Cardiac ventricle fibroblast (primary cell): ENCODE data around the gene IKBIP.

- RAMPAGE, long total RNA, result no peak
These were observed 16.8 kb downstream of the FGD6 start for GRCh38 chr12:95200320-95201112.

DNA sequence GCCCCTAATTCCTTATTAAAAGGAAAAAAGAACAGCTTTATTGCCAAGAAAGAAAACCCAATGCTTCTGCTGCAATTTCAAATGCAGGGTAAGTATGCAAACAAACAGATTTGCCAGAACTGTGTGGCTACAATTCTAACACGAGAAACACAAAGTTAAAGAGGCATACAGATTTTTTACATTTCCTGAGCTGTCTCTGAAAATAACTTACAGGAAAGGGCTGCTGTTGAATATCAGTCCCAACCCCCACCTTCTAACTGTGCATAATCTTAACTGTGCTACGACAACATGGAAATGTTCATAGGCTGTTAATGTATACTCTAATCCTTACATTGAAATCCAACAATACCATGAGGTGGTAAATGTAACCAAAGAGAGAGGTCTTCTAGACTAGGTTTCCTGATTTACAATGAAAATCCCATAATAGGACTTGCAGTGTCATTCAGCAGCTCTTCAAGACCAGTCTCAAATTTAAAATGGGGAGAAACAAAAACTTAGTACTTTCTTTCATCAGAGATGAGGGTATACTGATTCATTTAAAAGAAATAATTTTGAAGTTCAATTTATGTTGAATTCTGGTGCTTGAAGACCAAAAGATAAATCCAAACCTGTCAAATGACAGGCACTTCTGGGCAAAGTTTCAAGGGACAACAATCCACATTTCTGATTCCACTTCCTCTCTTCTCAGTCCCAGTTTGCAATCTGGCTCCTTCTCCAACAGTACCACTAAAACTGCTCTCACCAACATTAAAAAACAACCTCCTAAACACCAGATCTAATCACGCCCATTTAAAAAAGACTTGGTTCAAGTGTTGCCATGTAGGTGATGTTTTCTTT, 14.4 kb downstream of the FGD6 start:
- RAMPAGE, long total RNA, result no peak

DNA sequence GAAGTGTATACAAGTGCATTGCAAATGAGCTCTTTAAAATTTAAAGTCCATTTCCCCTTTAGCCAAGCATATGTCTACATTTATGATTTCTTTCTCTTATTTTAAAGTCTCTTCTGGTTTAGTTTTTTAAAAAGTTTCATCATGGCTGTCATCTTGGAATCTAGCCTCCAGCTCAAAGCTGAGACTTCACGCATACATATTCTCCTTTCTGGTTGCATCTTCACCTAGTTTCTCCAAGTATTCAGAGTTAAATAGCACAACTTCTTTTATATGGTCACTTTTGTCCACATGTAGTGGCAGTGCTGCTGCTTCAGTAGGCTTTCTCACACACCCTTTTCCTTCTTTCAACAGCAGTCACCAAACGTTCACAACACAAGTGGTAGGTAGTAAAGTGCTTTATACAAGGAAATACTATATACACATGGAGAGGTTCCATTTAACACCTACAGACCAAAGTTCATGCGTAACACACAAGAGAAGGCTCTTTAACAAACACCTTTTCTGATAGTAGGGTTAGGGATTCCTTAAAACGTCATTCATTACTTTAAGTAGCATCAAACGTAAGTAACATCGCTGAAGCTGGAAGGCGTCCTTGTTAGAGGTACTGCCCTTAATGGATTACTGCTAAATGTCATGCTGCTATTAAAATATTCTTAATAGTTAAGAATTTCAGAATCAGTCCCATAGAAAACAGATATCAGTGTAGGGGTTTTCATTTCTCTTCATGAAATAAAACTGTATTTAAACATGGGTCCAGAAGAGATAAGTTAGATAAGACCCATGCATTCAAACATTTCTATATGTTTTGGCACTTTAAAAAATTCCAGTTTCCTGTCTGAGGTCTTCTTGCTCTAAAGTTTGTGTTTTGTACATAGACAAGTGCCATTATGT, 107.1 kb upstream of the USP44 start:
- RAMPAGE, long total RNA, result no peak

DNA sequence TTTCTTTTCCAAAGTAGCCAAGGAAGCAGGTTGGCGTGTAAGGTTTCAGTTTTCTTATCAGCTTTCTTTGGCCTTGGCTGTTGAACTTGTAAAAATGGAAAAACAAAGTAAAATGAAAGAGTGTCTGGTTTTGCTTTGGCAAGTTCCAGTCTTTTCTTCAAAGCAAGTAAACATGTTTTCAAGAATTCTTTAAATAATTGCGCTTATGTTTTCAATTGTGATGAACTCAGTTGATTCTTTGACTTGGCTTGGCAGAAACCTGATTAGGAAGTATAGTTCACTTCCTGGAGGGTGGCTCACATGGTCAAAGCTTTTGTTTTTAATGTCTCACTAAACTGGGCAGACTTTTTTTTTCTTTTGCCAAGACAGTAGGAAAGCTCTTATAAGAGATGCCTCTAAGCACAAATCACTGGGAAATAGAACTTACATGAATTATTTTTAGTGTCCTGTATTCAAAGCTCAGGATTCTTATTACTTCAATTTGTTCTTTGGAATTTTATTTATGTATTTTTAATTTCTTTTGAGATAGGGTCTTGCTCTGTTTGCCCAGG, 112.3 kb upstream of the USP44 start:
- RAMPAGE, long total RNA, result no peak

DNA sequence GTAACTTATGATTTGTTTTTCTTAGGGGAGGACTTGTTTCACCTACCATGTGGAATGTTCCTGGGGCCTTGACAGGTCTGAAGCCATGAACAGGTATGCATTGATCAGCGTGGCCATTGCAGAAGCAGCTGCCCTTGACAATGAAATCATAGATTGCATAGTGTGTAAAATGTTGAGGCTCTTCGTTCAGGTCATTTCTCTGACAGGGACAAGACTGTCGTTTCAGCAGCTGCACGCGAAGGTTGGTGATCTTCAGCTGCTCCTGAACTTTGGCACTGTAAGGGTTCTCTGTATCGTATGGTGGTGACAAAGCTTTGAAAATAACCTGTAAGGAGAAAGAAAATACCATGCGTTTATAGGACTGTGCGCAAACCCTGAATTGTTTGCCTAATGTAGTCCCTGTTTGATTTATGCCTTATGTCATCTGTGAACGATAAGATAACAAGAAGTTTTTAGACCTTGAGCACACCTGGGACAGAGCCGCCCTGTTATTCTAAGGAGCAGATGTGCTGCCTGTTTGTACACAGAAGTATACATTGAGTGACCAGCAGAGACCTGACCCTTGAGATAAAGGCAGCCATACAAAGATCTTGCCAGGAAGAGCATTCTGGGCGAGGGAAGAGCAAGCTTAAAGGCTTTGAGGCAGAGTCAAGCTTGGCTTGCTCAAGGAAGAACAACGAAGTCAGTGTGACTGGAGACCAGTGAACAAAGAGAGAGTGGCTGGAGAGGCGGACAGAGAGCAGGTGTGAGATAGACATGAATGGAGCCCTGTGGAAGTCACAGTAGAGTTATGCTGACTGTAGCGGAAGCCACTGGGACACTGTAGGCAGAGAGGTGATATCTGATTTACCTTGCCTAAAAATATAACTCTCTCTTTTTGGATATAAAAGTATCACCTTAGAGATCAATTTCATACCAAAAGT, 52.5 kb downstream of the NTN4 start:
- RAMPAGE, long total RNA, result no peak

DNA sequence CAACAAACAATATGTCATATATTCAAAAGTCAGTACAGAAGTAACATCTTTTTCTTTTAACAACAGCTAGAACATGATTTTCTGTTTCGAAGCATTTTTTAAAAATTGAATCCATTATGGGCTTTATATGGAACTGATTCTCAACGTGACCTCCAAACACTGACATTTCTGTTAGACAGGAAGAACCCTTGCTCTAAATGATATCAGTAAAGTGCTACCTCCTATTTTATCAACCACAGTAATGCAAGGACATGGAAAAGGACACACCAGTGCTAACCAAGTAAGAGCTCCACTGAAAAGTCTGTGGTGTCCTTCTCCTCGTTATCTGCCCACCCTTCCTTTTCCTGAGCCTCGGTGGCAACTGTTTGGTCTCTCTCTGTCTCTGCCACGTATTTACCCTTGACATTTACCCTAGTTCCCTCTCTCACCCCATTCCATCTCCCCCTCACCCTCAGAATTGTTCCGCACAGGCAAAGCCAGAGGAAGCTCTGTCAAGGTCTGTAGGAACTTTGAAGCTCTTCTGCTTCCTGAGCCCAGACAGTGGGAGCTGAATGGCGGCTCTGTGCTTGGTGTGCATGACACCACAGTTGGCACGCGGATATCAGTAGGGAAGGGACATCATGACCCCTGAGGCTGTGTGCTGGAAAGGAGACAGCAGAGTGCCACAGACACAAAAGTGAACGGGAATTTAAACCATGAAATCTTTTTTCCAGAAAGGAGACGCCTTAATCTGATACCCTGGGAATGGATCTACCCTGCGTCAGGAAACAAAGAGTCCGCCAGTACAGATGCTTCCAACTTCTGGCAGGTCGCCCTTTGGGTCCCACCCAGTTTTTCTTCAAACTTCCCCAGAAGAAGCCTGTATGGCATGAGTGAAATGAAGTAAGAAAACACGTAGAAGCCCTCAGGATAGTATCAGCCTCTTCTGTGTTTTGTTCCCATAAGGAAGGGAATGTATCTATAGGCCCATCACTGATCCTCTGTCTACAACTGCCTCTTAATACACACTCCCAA, 50.8 kb downstream of the NTN4 start:
- RAMPAGE, long total RNA, result no peak

DNA sequence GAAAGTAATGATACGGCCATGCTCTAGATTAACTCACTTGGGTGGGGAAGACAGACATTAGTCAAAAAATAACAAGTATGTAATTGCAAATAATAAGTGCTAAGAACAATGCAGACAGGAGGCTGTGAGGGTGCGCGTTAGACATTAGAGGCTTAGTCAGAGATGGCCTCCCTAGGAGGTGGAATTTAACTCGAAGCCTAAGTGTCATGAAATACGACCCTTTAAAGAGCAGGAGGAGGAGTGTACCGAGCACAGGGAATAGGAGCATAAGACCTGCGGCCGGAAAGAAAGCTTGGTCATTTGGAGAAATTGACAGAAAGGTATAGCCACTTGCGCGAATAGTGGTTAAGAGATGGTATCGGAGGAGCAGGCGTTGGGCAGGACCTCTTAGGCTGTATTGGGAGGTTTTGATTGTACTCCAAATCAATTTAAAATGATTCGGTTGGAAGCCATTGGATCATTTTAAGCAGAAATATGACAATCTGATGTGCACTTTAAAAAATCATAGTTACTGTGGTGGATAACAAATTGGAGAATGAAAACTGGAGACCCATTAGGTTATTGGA, 737 bp downstream of the SNRPF start:
- RAMPAGE, long total RNA, result no peak

DNA sequence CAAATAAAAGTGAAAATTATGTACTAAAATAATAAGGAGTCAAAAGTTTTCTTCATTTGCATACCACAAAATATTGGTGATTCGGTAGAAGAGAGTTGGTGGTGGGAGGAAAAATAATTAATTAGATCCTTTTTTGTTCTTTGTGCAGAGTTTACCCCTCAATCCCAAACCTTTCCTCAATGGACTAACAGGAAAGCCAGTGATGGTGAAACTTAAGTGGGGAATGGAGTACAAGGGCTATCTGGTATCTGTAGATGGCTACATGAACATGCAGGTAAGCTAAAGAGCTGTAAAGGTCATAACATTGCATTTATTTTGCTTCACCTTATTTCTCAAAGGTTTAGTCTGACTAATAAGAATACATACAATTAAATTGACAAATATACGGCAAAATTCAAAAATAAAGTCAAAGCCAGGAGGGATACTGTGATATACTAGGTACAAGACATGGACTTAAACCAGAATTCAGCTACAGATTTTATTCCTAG, 2.3 kb downstream of the SNRPF start:
- RAMPAGE, long total RNA, result no peak

- RAMPAGE, long total RNA, result no peak
These were observed 17.2 kb downstream of the AMDHD1 start for GRCh38 chr12:95960284-95960773.

DNA sequence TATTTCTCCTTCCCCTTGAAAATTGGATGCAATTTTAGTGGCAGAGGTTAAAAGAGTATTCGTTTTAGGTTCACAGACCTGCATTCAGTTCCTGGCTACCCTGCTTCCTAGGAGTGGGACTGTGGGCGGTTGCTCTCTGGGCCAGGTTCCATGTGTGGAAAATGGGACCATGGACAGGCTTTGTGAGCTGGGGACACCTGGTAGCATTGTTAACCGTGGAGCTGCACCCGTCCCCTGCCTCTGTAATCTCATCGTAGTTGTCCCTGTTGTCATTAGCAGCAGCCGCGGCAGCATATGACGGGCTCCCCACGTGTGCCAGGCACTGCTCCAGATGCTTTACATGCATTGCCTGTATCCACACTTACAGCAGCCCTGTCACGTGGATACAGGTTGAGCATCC, 54.3 kb downstream of the ELK3 start:
- RAMPAGE, long total RNA, result no peak

DNA sequence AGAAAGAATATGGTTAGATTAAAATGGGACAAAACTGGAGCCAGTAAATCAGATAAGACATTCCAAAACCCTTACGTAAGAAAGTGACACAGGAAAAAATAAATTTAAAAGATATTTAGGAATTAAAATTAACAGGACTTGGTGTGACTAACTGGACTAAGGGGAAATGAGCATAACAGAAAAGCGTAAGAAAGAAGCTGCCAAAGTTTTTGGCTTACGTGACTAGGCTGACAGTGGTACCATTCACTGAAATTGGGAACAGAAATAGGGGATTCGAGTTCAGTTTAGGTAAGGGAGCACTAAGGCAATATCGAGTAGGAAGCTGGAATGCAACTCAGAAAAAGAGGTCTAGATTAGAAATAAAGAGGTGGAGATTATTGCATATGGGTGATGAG, 7.8 kb downstream of the CDK17 start:
- RAMPAGE, long total RNA, result no peak

GRCh38 chr12:96398419-96398776, 1.8 kb downstream of the CDK17 start:
- RAMPAGE, long total RNA, result no peak

DNA sequence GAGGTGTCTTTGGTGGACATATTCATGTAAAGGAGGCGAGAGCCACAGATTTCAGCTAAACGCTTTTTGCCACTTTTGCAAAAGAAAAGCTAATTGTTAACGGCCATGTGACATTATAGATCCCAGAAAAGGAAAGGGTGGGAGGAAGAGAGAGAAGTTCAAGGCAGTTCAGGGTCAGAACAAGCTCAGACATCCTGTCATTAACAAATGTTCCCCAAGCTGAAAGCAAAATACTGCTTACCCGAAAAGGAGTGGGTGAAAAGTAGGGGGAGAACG, 1.4 kb downstream of the CDK17 start:
- RAMPAGE, long total RNA, result no peak

- RAMPAGE, long total RNA, result no peak
These were observed 288 bp downstream of the CDK17 start for GRCh38 chr12:96399925-96400376.

- RAMPAGE, long total RNA, result no peak
These were observed 93.0 kb downstream of the NEDD1 start for GRCh38 chr12:97000164-97000424.

GRCh38 chr12:97608559-97609015, 701.5 kb downstream of the NEDD1 start:
- RAMPAGE, long total RNA, result no peak

- RAMPAGE, long total RNA, result no peak
These were observed 790 bp upstream of the TMPO start for GRCh38 chr12:98514620-98514980.

GRCh38 chr12:98644670-98645352, at the start of gene IKBIP:
IKBIP (minus strand) TSS chr12:98644788.
- RAMPAGE, long total RNA, result start-site peak on the minus strand at chr12:98644739-98644792, 944 and 71 reads in 2 replicates

GRCh38 chr12:99453262-99453845, 194.2 kb upstream of the GARIN6 start:
- RAMPAGE, long total RNA, result no peak

GRCh38 chr12:99911068-99911357, 73.7 kb downstream of the ANKS1B start:
- RAMPAGE, long total RNA, result no peak